ENCODE measurements around a stretch of chr1.

DNA sequence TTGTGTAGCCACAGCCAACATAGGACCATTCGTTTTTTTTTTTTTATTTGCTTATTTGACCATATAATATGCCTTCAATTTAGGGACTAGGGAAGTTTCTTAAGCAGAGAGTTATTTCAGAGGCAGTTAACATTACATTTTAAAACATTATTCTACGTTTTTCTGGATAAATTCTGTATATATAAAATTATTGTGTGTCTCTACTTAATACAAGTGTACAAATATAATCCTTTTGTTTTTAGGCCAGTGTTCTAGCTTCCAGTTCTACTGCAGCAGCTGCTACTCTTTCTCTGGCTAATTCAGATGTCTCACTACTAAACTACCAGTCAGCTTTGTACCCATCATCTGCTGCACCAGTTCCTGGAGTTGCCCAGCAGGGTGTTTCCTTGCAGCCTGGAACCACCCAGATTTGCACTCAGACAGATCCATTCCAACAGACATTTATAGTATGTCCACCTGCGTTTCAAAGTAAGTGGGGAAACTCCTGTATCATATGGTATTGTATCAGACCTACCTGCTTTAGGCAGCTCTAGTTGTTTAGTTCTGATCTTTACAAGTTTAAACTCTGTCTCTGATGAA is 21.4 kb upstream of the OLFML3 start:
- PRO-cap, result no peak

DNA sequence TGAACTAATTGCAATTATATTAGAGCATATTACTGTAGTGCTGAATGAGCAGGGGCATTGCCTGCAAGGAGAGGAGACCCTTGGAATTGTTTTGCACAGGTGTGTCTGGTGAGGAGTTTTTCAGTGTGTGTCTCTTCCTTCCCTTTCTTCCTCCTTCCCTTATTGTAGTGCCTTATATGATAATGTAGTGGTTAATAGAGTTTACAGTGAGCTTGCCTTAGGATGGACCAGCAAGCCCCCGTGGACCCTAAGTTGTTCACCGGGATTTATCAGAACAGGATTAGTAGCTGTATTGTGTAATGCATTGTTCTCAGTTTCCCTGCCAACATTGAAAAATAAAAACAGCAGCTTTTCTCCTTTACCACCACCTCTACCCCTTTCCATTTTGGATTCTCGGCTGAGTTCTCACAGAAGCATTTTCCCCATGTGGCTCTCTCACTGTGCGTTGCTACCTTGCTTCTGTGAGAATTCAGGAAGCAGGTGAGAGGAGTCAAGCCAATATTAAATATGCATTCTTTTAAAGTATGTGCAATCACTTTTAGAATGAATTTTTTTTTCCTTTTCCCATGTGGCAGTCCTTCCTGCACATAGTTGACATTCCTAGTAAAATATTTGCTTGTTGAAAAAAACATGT is 4.2 kb upstream of the OLFML3 start:
- PRO-cap, result no peak

DNA sequence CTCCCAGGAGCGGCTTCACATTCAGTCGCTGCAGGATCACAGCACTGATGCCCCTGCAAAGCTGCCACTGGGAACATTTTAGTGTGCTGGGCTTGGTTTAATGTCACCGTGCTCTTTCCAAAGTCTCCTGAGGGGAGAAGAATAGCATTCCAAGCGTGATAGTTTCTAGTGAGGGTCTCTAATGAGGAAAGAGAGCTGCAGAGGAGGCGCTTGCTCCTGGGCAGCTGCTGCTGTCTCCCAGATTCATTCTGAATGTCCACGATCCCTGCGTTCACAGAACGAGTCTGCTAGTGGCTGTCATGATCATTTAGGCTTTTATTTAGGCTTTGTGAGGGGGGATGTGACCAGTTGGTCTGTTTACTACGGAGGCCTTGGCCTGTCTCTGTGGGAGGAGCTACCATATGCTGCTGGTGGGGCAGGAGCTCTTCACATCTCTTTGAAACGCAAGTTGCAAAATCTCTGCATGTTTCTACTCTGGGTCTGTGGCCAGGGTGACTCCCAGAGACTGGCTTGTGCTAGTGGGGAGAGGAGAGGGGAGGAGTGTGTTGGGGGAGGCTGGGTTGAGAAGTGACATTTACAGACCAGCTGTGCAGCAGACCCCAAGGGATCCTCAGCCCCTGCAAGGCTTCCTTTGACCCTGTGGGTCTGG is 23.4 kb downstream of the OLFML3 start:
- PRO-cap, result no peak

DNA sequence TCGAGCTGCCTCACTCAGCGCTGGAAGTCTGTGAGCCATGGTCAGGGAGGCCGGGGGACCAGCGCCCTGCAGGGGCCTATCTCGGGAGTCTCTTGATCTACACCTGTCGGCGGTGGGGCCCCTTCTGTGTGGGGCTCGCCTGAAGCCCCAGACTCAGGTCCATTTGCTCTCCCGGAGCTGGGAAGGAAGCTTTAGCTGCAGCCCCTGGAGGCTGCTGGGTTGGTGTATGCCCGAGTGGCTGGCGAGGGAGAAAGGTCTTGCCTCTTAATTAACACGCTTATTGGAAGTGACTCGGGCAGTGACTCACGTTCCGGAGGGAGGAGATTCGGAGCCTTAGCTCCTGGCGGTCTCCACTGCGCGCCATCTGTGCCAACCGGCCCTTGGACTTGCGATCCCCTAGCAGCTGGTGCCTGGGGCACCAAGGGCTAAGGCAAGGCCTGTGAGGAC is 1.1 kb upstream of the SYT6 start:
- PRO-cap, result no peak

GRCh38 chr1:114414259-114414952 is 96.6 kb downstream of the TRIM33 start:
- PRO-cap, result no peak

- PRO-cap, result no peak
These were observed 684 bp downstream of the AMPD1 start for GRCh38 chr1:114694705-114695019.

DNA sequence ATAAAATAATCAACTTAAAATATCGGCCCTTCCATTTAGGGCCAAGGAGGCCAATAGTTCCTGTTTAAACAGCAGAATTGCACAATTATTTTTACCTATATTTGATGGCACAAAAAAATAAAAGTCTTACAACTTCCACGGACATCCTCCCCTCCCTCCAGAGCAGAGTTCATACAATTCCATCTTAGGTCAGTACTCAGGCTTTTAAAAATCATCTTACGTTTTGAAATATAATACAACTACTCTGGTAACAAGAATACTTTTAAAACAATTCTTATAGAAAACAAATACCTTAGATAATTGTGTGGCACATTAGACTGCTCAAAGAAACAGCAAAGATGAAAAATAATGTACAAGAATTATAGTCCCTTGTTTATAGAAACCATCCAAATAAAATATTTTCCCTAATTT is 9.2 kb upstream of the AMPD1 start:
- PRO-cap, result no peak

GRCh38 chr1:114715779-114716207 is 778 bp downstream of the NRAS start:
- PRO-cap, result bidirectional peak, plus-strand start at chr1:114716164, minus-strand start at chr1:114716154

DNA sequence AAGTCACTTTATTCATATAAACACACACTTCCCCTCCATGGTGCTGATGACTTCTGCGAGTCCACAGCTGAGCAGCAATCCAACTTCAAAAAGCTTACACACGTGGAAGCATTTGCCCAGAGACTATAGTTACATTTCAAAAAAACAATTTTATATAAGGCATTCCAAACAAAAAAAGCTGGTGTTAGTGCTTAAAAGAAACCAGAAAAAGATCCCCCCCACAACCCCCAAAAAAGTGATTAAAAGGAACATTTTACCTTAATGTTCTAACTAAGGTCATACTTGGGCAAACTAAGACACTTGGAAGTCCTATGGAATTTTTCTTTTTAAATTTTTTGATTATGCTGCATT is 20.4 kb upstream of the NRAS start:
- PRO-cap, result no peak

DNA sequence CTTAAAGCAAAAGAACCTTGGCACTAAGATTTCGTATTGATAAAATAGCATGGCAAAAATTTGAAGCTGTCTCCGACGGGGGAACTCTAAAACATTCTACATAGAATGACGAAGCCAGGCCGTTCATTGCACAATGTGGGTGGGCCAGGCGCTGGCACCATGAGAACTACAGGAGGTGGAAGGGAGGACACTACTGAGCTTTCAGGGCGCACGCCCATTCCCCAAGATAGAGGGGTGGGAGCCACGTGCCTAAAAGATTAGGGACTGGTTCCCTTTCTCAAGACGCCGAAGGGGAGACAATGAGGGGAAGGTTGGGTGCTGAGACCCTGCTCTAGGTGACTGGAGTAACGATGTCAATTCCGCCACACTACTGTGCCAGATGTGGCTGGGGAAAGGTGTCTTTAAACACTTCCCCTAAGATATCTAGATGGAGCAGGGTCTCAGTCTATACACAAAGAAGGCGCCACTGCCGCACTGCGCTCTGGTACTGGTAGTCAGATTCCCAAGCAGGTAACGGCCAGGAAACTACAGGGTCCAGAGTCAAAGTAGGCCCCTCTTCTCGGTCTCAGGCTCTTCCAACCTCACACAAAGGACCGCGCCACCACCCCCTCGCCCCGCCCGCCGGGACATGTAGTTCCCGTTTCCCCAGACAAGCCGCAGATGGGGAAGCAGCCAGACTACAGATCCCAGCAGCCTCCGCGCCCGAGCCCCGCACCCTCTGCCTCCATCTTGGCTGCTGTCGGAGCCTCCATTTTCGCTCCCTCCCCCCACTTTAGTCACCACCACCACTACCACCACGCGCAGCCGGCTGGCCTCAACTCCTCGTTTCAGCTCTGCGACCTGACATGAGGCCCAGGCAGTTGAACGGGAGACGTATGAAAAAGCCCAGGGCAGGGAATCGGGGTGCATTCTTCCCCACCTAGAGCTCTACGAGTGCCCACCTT is 623 bp downstream of the CSDE1 start:
- PRO-cap, result bidirectional peak, plus-strand start at position 775 of the sequence, minus-strand start at position 195 of the sequence

DNA sequence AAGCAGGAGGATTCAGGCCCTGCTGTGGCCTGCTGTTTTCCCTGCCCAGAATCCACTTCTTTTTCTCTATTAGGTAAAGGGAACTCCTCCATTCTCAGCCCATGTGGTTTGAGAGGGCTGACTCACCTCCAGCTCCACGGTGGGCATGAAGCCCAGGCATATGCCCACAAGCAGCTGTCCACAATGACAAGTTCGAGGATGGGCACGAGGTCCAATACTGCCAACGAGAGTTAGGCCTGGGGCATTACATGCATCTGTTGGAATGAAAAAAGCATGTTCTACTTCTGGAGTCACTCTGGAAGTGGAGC is 20.2 kb downstream of the TSPAN2 start:
- PRO-cap, result no peak

DNA sequence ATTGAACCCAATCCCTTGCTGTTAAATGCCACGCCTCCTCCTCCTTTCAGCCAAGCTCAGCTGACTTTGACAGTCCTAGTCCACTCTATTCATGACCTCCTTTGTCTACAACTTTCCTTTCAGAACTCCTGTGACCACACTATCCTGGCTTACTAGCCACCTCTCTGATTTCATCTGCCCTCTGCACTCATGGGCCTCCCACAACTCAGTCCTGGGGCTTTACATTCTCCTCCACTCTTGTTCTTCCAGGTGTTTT is 4.0 kb upstream of the NGF start:
- PRO-cap, result no peak

DNA sequence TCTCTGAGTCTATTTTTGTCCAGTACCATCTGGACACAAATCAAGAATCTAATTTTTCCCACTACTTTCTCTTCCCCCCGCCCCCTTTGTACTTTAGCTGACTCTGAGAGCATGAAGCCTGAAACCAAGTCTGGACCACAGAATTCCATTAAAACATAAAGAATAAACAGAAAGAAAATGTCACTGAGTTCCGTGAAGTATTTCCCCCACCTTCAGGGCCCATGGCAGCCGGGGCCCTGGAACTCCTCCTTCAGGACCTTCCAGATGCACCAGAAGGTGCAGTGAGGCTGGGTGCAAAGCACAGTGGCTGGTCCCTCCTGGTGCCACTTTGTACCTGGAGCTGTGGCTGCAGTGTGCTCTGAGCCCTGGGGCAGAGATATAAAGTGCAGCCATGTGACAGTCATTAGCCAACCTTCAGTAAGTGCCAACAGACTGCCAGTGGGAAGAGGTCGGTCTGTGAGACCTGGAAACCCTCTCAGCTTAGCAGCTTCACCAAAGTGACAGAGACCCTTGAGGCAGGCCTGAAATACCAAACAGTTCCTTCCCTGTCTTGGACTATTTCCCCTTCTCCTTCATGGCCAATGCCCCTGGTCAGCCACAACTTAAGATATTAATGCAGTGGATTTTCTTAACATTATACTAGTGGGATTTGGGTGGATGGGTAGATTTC is 26.6 kb upstream of the NGF start:
- PRO-cap, result no peak

DNA sequence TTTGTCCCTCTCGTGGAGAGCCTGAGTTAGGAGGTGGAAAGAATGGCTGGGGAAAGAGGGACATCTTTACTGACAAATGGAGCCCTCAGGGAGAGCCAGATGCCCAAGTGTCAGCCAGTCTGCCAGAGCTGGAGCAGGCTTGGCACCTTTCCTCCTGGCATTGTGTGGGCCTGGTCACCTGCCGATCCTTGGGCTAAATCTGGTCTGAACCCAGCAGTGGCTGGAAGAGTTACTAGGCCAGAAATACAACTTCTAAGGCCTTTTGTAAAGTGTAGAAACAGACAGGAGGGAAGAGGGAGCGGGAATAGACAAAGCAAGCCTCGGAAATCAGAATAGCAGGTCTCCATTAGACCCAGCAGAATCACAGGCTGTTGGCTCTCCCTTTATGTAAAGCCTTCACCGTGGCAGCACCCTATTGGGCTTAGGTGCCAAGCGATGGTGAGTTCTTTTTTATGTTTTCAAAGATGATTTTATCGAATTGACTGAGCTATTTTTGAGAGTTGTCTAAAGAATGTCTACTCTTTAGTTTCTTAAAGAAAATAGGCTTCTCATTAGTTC is 25.1 kb downstream of the VANGL1 start:
- PRO-cap, result no peak

GRCh38 chr1:115767277-115767971 is 1.1 kb downstream of the CASQ2 start:
- PRO-cap, result no peak

- PRO-cap, result no peak
These were observed 34.7 kb downstream of the MAB21L3 start for GRCh38 chr1:116145921-116146234.

- PRO-cap, result bidirectional peak, plus-strand start at chr1:116152262, minus-strand start at chr1:116152121
These were observed 40.8 kb downstream of the MAB21L3 start for GRCh38 chr1:116151908-116152504.

DNA sequence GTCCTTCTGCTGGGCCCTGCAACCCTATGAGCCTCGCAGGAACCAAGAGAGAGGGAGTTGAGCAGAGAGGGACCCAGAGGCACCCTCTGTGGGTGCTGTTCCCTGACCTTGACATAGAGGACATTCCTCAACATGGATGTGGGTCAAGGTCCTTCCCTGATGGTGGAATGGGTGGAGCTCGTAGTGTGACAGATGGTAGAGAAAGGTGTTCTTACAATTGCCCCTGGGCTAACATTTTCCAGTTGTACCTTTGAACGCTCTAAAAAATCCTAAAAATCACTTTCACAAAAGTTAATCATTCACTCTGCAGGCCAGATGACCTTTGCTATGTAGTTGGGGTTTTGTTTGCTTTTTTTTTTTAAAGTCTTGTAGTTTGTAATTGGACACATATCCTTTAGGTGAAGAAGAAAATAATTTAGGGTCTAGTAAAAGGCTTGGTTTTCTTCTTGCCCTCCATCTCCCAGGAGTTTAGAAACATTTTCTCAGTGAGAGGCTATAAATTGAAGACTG is 41.9 kb downstream of the MAB21L3 start:
- PRO-cap, result no peak

- PRO-cap, result no peak
These were observed 39.0 kb upstream of the ATP1A1 start for GRCh38 chr1:116333828-116334573.

GRCh38 chr1:116374719-116375528 is 1.9 kb downstream of the ATP1A1 start:
- PRO-cap, result no peak

All from endodermal cell (in vitro differentiated cells).